ENCODE measurements around a stretch of chr1.

DNA sequence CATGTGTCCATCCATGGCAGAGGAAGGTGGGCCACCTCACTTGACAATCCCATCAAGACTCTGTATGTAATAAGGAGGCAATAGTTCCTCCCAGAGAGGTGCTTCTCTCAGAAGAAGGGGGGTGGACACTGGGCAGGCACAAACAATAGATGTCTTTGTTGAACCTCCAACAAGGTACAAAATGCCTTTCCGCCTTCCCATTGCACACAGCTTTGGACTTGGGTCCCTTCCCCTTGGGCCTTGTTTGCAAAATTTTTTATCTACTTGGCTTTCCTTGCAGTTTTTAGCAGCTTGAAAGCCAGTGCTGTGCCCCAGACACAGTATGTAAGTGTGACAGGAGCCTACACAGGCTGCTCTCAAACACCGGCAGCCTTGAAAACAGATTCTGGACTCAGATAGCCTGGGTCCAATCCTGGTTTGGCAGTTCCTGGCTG lies 42.9 kb downstream of the ELAPOR1 start:
- PRO-cap, 5 experiments: no peak in any of the 5 experiments
- RAMPAGE, long total RNA, 2 experiments: no peak in any of the 2 experiments
- RRBS: no CpG with 5 or more reads among the region's 2 CpGs

- PRO-cap, 5 experiments: no peak in any of the 5 experiments
- RAMPAGE, long total RNA, 2 experiments: no peak in any of the 2 experiments
- RRBS: 85% methylated on average over 2 of the region's 20 CpGs
Observed at GRCh38 chr1:109185315-109186562, 28.0 kb upstream of the SARS1 start.

DNA sequence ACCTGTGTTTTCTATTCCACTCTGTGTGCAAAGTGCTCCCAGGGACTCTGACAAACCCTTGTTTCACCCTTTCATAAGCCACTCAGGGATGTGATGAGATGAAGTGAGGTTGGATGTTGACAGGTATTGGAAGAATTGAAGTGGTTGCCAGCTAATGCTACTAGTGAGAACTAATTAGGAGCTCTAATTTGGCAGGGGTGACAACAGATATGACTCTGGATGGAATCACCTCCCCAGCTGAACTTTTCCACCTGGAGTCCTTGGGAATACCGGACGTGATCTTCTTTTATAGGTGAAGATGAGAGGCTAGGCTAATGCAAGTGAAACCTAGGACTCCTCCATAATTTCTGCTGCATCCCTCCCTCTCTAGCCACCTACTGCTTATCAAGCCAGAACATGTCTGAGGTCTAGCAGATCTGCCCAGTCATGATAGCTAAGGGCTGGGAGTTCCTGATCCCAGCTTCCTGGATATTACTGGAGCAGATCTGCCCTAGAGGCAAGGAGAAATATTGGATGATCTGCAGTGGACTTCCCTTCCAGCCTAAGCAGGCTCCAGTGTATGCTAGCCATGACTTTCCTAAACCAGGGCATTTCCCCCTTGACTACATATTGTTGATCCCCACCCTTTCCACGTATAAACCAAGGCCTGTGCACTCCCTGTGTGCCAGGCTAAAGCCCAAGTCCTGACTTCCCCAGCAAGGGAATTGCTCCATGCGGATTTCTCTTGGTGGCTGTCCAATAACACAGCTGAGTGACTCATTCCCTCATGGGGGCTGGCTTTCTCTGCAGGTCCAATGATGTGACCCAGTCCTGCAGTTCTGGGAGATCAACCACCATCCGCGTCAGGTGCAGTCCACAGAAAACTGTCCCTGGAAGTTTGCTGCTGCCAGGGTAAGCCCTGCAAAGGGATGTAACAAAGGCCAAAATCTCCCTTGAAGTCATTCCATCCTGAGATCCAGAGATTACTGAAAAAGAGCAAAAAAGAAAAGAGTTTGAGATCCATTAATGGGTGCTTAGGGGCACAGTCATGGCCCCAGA lies 15.6 kb upstream of the SARS1 start:
- PRO-cap, 5 experiments: no peak in any of the 5 experiments
- RAMPAGE, long total RNA, 2 experiments: no peak in any of the 2 experiments
- RRBS: no CpG with 5 or more reads among the region's 6 CpGs

GRCh38 chr1:109259595-109260512 lies 10.5 kb downstream of the CELSR2 start:
- PRO-cap, 5 experiments: no peak in any of the 5 experiments
- RAMPAGE, long total RNA, 2 experiments: no peak in any of the 2 experiments
- RRBS: no CpG with 5 or more reads among the region's 8 CpGs

DNA sequence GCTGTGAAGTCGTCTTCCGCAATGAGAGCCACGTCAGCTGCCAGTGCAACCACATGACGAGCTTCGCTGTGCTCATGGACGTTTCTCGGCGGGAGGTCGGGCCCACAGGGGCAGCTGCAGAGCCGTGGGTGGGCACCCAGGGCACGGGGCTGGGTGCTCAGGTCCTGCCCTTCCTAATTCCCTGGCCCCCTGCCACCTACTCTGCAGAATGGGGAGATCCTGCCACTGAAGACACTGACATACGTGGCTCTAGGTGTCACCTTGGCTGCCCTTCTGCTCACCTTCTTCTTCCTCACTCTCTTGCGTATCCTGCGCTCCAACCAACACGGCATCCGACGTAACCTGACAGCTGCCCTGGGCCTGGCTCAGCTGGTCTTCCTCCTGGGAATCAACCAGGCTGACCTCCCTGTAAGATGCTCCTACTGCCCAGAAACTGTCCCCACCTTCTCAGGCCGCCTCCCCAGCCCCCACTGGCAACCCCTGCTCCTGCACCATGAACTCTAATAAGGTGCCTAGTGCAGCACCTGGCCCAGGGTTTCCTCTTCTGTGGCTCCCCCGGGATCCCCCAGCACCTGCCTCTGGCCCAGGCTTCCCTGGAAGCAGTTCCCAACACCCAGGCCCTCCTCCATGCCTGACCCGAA lies 13.1 kb downstream of the PSRC1 start:
- PRO-cap, 5 experiments: no peak in any of the 5 experiments
- RAMPAGE, long total RNA, 2 experiments: no peak in any of the 2 experiments
- RRBS: 51% methylated on average over 2 of the region's 20 CpGs

DNA sequence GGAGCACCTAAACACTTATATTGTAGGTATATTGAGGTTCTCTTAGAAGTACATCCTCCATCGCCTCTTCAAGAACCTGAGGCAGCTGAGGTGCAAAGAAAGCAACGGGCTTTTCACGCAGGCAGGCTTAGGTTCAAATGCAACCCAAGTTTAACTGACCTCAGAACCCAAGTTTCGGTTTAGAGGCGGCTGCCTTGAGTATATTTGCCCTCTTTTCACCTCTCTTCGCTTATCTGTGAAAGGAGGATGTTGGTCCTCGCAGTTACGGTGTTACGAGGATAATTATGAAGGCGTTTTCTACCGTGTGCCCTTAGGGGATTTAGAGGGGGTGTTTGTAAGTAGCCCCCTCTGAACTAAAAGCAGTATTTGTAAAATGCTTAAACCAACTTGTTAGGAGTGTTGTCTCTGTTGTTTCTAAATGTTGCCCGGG lies 690 bp upstream of the PSRC1 start:
- PRO-cap, 5 experiments: no peak in any of the 5 experiments
- RAMPAGE, long total RNA, 2 experiments: no peak in any of the 2 experiments
- RRBS: no CpG with 5 or more reads among the region's 12 CpGs

DNA sequence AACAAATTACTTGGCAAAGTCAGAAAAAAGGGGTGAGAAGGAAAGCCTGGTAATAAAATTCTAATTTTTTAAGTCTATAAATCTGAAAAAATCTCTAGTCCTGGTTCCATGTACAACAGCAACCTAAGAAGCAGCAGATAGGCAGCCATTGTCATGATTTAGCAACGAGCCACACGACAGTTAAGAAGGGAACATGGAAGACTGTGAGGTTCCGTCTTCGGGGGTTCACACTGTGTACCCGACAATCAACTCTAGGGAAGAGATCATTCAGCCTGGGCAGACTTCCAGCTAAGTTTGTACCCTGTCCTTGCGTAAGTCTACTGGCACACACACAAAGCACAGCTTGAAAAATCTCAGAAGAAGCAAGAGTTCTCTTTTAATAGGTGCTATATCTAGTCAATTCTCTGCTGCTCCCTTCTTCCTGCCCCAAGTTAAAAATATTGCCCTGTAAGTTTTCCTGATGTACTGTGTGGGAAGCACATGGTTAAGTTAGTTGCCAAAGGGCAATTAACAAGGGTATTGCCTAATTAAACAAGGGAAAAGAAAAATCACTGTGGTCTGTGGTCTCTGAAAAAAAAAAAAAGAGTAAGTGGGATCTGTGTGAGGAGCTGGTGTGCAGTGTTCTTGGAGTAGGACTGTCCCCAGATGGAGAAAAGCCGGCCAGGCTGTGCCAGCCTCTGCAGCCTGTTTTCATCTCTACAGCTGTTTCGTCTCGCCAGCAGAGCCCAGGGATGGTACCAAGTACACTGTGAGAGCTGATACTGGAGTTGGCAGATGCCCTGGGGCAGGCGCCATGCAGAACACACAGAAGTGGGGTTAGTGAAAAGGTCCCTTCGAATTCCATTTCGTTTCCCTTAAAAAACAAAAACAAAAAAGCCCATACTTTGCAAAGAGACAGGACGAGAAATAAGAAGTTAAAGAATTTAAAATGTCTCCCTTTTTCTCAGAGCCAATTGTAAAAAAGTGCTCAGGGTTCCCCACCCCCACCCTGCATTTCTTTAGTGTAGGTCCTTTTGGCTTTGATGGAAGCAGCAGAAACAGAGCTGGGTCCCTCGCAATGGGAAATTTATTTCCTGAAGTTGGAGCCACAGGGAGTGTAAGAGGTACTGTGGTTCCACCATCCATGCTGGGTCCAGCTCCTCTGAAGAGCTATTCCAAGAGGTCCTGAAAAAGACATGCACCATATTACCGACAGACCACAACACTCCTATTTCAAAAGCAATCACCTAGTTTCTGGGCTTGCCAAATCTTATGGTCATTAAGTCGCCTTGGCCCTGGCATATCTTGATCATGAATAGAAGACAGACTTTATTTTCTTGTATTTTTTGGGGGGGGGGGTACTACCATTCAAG lies 6.6 kb upstream of the MYBPHL start:
- PRO-cap, 5 experiments: no peak in any of the 5 experiments
- RAMPAGE, long total RNA, 2 experiments: no peak in any of the 2 experiments
- RRBS: no CpG with 5 or more reads among the region's 16 CpGs

DNA sequence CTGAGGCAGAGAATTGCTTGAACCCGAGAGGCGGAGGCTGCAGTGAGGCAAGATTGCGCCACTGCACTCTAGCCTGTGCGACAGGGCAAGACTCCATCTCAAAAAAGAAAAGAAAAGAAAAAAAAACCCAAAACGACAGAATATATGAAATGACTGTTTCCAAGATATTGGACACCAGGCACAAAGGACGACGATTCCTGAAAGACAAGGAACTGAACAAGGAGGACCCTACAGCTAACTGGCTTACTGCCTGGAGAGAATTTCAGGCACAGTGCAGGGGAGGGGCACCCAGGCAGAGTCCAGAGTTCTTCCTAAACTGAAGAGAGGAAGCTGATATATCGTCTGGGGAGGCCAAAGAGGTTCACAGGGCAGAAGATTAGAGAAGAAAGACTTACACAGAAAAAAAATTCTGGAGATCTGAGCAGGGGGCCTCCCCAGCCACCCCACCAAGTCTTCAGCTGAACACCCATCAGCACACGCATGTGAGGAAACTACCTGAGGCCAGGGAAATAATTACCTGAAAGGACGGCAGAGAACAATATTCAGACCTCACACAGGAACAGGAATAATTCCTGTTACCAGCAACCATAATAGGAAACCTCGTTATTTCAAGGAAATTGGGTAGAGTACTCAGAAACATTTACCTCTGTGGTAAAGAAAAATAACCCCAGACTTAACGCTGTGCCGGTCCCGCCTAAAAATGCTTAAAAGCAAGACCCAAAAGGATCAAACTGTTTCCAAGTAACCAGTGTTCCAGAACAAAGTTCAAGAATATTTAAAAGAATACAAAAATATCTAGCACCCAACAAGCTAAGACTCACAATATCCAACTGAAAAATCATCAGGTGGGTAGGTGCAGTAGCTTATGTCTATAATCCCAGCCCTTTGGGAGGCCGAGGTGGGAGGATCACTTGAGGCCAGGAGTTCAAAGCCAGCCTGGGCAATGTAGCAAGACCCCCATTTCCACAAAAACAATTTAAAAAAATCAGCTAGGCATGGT lies 24.5 kb downstream of the SORT1 start:
- PRO-cap, 5 experiments: peak in 1 of 5 experiments; most common plus-strand start position 333 of the sequence (in 1)
- RAMPAGE, long total RNA, 2 experiments: no peak in any of the 2 experiments
- RRBS: no CpG with 5 or more reads among the region's 15 CpGs

DNA sequence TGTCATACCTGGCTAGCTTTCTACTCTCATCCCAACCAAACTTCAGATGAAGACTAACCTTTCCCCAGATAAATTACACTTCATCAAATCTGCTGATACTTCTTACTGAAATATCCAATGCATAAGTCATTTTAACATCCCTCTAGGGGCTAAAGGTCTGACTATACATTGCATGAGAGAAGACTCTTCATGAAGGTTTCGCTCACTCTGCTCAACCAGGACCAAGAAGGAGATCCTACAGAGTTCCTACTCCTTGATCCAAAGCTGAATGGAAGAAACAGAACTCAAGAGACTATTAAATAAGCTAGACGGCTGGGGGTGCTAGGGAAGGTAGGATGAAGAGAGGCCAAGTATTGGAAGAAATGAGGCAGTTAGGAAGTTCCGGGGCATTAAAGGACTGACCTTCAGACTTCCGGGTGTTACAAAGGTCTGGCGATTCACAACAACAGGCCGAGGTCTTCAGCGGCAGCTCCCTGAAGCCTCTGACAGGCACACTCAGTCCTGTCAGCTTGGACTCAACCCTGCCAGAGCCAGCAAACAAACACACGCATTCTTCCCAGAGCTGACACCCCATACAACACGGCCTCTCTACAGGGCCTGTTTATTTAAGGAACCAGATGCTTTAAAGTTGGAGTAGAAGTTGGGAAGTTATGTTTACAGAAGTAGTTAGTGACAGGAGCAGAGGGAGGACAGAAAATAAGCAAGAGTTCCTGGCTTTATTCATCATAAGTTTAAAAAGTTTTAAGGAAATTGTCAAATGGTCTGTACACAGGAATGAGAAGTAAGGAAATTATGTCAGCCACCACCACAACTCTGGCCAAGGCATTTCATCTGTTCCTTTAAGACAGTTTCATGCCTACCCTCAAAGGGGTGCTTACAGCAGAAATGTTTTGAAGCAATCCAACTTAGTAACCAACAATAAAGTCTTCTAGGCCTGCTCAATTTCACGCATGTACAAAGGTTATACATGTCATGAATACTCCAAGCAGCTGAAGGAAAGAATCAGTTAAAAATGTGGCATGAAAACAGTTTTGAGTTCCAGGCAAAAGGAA lies 4.8 kb downstream of the SORT1 start:
- PRO-cap, 5 experiments: peak in 1 of 5 experiments; most common plus-strand start position 550 of the sequence (in 1); most common minus-strand start position 487 of the sequence (in 1)
- RAMPAGE, long total RNA, 2 experiments: no peak in any of the 2 experiments
- RRBS: no CpG with 5 or more reads among the region's 10 CpGs

DNA sequence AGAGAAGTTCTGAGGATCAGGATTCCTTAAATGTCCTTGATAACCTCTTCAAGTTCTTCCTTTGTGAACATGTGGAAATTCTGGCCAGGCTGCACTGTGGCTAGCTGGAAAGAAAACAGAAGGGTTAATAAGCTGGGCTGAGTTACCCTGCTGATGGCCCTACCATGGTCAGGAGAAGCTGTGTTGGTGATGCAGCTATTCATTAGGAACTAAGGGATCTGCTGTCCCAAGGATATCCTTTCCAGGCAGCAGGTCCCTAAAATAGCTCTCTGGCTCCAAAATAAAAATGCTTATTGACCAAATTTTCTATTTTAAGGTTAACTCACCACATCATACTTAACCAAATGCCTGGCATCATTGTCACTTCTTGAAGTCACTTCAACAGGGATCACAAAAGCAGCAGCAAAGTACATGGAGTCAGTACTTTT lies 4.3 kb upstream of the SORT1 start:
- PRO-cap, 5 experiments: no peak in any of the 5 experiments
- RAMPAGE, long total RNA, 2 experiments: no peak in any of the 2 experiments

GRCh38 chr1:109492975-109493545 lies 834 bp upstream of the CYB561D1 start:
- PRO-cap, 5 experiments: no peak in any of the 5 experiments
- RAMPAGE, long total RNA, 2 experiments: no peak in any of the 2 experiments
- RRBS: no CpG with 5 or more reads among the region's 5 CpGs

DNA sequence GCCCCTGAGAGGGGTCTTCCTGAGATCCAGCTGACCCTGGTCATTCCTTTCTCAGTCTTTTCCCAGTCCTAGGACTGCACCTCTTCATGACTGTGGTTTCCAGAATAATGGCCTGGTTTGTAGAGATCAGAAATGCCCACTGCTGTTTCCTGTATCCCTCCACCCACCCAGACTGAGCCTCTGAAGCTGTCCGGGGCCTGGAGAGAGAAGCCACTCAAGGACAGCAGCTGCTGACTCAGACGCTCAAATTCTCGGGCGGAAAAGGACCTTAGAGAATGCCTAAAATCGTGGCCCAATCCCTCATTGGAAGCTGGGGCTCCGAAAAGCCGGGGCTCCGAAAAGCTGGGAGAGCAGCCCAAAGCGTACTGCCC lies 7.9 kb upstream of the GPR61 start:
- PRO-cap, 5 experiments: no peak in any of the 5 experiments
- RAMPAGE, long total RNA, 2 experiments: no peak in any of the 2 experiments
- RRBS: 41% methylated on average over 4 of the region's 9 CpGs

DNA sequence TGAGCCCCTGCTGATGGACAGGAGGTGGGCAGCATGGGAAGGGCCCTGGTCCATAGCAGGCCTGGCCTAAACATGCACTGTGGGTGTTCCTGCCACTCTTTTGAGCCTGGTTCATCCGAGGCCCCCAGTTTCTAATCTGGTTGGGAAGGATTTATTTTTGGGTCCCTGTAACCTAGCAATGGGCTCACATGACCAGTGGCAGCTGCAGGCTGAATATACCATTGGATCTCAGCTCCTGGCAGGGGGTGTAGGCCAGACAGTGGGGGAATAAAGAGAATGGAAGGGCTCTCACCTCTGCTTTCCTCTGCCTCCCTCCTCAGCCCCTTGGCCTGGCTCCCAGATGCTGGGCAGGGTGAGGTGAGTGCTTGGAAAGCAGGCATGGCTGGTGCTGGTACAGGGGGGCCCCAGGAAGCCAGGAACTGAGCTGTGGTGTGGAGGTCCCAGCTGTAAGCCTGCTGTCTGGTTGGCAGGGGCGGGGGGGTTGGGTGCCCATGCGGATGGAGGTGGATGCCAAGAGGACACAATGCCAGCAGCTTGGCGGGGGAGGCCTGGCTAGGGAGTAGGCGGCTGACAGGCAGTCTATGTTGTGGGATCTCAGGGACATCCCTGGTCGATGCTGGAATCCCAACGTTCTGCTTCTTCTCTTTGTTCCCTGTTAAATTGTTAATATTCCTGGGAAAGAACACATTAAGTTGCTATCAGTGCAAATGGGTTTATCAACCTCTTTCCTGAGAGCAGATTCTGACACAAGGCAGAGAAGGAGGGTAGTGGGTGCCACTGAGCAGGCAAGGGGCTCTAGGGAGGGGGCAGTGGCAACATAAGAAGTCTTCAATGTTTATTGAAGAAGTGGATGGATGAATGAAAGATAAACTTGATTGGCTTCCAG lies 3.5 kb upstream of the GPR61 start:
- PRO-cap, 5 experiments: no peak in any of the 5 experiments
- RAMPAGE, long total RNA, 2 experiments: no peak in any of the 2 experiments
- RRBS: no CpG with 5 or more reads among the region's 7 CpGs

DNA sequence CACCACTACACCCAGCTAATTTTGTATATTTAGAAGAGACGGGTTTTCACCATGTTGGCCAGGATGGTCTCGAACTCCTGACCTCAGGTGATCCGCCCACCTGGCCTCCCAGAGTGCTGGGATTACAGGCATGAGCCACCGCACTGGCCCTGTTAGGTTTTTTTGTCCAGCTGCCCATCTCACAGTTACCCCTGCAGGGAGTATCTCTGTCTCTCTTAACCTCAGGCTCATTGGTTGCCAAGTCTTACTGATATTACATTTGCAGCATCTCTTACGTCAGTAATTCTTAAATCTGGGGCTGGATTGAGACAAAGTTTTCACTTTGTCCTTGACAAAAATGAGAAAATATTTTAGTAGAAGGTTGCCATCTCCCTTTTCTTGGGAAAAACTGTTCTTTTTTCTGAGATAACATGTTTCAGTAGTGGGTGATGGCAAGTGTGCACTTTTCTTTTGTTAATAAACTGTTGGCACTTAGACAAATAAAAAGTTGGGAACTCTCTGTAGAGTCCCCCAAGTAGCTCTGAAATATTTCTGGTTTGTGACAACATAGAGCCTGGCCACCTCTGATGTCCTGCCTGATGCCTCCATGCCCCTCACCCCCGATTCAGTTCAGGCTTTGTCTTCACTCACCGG lies 7.2 kb downstream of the EPS8L3 start:
- PRO-cap, 5 experiments: no peak in any of the 5 experiments
- RAMPAGE, long total RNA, 2 experiments: no peak in any of the 2 experiments
- RRBS: no CpG with 5 or more reads among the region's 7 CpGs

DNA sequence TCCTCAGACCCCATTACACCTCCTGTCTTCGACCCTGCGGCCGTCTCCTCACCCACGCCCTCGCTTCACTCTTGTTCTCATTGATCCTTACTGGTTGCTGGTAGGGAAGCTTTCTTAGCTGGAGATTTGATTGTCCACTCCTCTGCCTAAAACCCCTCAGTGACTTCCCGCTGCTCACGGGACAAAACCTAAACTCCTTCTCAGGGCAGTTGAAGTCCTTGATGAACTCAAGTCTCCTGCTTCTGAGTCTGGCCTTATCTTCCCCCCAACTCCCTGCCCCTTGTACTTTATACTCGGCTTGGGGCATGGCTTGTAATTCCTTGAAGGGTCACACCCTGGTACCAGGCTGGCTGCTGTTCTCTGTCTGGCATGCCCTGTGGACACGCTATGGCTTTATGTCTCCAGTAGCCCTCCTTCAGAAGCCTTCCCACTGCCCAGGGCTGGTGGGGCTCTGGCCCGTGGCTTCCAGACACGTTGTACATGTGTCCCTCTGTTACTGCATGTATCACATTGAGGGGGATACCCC lies 2.4 kb upstream of the EPS8L3 start:
- PRO-cap, 5 experiments: no peak in any of the 5 experiments
- RAMPAGE, long total RNA, 2 experiments: no peak in any of the 2 experiments
- RRBS: no CpG with 5 or more reads among the region's 11 CpGs

- PRO-cap, 5 experiments: no peak in any of the 5 experiments
- RAMPAGE, long total RNA, 2 experiments: no peak in any of the 2 experiments
- RRBS: no CpG with 5 or more reads among the region's 4 CpGs
Observed at GRCh38 chr1:109767290-109767557, 3.5 kb upstream of the EPS8L3 start.

DNA sequence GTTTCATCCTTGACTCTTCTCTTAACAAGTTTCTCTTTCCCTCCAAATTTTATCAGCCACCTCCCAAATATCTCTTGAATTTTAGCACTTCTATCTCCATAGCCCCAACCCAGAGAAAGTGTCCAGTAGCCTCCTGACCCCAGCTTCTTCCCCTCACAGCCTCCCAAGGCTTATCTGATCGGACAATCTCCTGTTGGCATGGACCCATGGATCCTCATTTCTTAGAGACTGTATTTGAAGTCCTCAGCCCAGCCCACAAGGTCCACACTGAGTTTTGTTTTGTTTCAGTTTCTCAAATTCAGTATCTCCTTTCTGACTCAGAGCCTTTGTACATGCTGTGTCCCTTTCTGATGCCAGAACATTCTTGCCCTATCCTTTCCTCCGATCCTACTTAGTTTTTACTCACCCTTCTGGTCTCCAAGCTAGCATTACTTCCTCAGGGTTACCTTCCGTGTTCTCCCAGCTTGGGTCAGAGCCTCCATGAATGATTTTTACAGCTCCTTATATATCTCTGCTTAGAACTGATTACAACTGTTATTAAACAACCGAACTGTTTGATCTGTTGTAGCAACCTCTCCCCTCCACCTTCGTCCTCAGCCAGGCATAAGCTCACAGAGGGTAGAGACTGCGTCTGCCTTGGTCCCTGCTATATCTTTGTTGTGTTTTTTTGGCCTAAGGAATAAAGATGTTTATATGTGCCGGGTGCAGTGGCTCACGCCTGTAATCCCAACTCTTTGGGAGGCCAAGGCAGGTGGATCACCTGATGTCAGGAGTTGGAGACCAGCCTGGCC lies 33.2 kb upstream of the EPS8L3 start:
- PRO-cap, 5 experiments: no peak in any of the 5 experiments
- RAMPAGE, long total RNA, 2 experiments: no peak in any of the 2 experiments
- RRBS: no CpG with 5 or more reads among the region's 8 CpGs

DNA sequence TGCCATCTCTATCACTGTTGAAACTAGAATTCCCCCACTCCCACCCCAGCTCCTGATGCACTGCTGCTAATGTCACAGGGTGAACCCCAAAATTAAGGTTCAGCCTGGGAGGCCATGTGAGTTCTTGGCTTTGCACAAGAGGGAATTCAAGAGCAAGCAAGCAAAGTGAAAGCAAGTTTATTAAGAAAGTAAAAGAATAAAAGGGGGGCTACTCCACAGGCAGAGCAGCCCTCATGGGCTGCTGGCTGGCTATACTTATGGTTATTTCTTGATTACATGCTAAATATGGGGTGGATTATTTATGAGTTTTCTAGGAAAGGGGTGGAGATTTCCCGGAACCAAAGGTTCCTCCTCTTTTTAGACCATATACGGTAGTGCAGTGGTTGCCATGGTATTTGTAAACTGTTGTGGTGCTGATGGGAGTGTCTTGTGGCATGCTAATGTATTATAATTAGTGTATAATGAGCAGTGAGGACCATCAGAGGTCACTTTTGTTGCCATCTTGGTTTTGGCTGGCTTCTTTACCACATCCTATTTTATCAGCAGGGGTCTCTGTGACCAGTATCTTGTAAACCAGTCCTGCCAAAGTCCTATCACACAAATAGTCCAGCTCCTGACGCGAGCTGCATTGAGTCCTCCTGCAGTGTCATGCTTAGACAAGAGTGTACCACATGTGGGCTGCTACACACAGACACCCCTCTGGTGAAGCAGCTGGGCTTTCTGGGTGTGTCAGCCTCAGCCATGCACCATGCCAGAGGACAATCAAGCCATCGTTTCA lies 46.4 kb upstream of the CSF1 start:
- PRO-cap, 5 experiments: no peak in any of the 5 experiments
- RAMPAGE, long total RNA, 2 experiments: no peak in any of the 2 experiments
- RRBS: no CpG with 5 or more reads among the region's 5 CpGs

DNA sequence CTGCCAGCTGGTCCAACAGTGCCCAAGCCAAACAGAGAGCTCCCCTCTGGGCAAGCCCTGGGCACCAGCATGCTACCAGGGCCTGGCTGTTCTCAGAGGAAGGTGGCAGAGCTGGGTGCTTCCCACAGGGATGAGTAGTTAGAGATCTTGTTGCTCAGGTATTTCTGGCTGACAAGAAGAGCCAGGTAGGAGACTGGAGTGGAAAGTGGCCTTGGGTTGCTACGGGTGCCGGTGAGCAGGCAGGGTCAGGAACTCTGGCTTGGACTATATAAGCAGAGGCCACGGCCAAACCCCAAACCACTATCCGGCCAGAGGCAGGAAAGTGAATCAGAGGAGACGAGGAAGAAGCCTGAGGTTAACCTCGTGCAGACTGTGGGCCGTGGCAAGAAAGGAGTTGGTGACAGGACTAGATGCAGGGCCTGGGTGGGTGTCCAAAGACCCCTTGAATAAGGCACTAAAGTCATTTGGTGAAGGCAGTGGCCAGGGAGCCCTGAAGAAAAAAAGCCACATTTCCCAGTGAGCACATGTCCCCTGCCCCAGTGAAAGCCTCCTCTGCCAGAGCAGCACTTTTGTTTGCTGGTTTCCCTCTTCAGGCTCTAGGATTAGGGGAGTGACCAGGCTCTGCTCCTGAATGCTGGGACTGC lies 23.2 kb downstream of the CSF1 start:
- PRO-cap, 5 experiments: no peak in any of the 5 experiments
- RAMPAGE, long total RNA, 2 experiments: no peak in any of the 2 experiments
- RRBS: 4% methylated on average over 3 of the region's 7 CpGs

- PRO-cap, 5 experiments: no peak in any of the 5 experiments
- RAMPAGE, long total RNA, 2 experiments: no peak in any of the 2 experiments
- RRBS: no CpG with 5 or more reads among the region's 7 CpGs
Observed at GRCh38 chr1:109977344-109977701, 7.2 kb upstream of the AHCYL1 start.